Hepatocyte (in vitro differentiated cells and primary cell): ENCODE data around the gene DYNLT1.

- RAMPAGE, long total RNA = no peak
- RRBS = 75% methylated on average over 3 of the region's 17 CpGs
Measured at GRCh38 chr6:158026423-158027190, 44.9 kb downstream of the SYNJ2 start.

DNA sequence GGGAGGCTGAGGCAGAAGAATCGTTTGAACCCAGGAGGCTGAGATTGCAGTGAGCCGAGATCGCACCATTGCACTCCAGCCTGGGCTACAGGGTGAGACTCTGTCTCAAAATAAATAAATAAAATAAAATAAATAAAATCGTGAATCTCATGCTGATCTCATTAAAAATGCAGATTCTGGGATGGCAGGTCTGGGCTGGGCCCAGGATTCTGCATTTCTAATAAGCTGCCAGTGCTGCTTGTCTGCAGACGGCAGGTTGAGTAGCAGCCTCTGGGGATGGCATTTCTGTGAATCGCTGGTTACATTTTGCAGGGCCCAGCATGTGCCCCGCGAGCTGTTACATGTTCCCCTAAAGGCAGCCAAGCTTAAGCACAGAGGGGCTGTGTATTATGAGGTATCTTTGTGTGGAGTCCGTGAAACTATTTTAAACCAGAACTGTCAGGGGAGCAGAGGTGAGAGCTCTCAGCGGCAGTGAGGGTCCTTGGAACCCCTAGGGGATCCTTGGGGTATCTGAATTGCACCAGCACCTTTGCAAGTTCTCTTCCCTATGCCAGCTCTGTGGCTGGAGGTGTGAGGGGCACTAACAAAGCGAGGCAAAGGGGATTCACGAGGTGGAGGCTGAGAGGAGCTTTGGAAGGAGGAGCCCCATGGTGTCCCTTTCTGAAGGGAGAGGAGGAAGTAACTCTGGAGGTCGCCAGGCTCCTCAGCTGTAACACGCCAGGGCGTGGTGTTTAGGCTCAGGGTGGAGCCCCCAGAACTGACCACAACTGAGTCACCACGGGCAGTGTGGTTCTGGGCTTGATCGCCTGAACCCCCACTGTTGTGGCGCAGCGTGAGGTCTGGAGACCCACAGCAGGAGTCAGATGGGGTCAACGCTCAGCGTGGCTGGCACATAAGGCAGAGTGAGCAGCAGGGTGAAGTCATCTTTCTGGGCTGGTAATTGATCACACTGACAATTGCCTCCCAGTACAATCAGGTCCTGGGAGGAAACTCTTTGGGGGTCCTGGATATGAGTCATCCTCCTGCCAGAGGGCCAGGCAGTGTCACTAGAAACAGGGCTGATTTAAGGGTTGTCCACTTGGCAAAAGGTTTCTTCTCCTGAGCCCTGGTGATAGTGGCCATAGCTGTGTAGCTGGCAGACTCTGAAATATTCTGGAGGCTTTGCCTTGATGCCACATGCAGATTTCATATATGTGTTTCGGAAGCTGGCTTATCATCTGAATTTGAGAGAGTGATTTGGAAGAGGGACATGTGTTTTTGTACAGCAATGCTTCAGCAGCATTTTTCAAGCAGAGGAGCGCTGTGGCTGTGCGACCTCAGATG lies 49.6 kb downstream of the SYNJ2 start:
- RAMPAGE, long total RNA = no peak
- RRBS = no CpG with 5 or more reads among the region's 24 CpGs

- RAMPAGE, long total RNA = no peak
- RRBS = 91% methylated on average over 2 of the region's 32 CpGs
Measured at GRCh38 chr6:158043654-158044596, 62.3 kb downstream of the SYNJ2 start.

- RAMPAGE, long total RNA = no peak
- RRBS = no CpG with 5 or more reads among the region's 18 CpGs
Measured at GRCh38 chr6:158077865-158078451, 90.1 kb downstream of the SERAC1 start.

- RAMPAGE, long total RNA = no peak
- RRBS = no CpG with 5 or more reads among the region's 6 CpGs
Measured at GRCh38 chr6:158087464-158087847, 80.6 kb downstream of the SERAC1 start.

GRCh38 chr6:158183516-158183981 lies 15.4 kb downstream of the GTF2H5 start:
- RAMPAGE, long total RNA = no peak
- RRBS = no CpG with 5 or more reads among the region's 13 CpGs

GRCh38 chr6:158279490-158280199 lies 32.6 kb upstream of the TULP4 start:
- RAMPAGE, long total RNA = no peak
- RRBS = no CpG with 5 or more reads among the region's 18 CpGs

GRCh38 chr6:158285227-158286096 lies 26.8 kb upstream of the TULP4 start:
- RAMPAGE, long total RNA = no peak
- RRBS = no CpG with 5 or more reads among the region's 8 CpGs

GRCh38 chr6:158311170-158311771 lies 994 bp upstream of the TULP4 start:
- RAMPAGE, long total RNA = no peak
- RRBS = no CpG with 5 or more reads among the region's 11 CpGs

DNA sequence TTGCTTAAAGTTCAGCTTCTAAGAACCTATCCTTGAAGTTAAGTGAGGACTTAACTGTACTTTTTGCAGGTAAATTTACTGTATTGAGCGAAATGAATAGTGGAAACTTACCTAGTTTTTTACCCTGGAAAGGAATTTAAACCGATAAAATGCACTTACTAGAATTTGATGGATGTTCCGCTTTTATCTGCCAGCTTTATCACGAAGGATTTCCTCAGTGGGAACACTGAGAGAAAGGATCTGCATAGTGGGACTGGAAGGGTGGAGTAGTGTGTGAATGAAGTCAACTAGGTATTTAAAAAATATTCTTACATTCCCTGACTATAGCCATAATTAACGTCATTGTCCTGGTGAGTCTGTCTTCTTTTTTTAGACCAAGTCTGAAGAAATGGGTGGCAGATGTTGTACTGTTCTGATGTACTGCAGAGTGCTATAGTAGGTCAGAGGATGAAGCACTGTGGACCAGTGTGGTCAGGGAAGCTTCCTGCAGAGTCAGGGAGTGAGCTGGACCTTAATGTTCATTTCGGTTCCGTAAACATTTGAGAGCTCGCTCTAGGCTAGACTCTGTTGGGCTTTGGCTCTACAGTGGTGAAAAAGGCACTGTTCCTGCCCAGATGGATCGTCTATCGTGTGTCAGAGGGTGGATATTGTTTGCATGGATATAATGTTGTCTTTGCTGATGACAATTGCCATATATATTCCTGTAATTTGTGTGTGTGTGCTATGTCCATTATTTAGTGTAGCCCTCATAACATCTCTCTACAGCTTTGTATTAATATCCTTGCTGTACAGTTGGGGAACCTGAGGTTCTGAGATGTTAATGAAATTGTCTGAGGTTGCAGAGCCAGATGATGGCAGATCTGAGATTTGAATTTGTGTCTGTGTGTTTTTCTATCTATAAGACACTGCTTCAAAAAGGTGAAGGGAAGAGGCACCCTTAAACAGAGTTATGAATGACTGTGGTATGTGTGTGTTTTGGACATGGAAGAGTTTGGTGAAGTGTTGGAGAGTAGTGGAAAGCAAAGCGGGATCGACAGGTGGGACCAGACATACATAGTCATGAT lies 12.0 kb downstream of the TULP4 start:
- RAMPAGE, long total RNA = no peak
- RRBS = no CpG with 5 or more reads among the region's 12 CpGs

DNA sequence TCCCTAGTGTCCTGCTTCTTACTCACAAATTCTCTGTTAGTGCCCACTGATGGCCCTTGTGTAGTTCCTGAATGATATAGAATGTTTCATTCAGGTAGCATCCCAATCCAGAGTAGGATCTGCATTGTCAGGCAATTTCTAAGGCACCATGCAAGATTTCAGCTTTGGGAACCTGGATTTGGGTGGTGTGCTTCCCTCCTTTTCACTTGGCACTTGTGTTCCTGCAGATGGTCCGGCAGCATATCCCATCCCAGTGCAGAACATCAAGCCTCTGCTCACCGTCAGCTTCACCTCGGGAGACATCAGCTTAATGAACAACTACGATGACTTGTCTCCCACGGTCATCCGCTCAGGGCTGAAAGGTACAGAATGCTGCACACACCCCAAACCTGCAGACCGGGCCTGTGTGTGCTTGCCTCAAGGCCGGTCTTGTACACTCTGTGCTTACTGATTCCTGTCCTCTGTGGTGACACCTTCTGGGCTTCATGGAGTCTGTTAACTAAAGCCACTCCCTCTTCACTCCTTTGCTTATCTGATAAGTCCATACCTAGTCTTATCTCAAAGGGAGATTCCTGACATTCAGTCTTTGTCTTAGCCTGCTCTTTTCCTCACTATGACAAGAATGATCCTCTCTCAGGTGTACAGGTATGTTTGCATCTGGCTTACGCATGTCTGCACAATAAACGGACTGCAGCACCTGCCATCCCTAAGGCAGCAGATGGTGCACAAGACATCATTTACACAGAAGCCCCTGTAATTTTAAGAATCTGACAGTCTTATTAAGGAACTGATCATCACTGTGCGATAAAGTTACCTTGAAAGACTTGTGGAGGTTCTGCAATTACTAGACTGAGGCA lies 107.8 kb upstream of the TMEM181 start:
- RAMPAGE, long total RNA = no peak
- RRBS = no CpG with 5 or more reads among the region's 11 CpGs

GRCh38 chr6:158503733-158504266 lies 56.1 kb upstream of the TMEM181 start:
- RAMPAGE, long total RNA = no peak
- RRBS = no CpG with 5 or more reads among the region's 25 CpGs

DNA sequence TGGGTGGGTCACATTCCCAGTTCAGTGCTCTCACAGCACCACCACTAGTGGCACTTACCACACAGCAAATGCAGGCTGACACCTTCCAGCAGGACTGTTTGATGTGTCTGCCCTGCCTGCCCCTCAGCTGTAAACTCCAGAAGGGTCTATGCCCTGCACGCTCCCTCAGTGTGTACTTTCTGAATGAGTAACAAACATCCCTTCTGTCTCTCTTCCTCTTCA lies 4.0 kb downstream of the DYNLT1 start:
- RAMPAGE, long total RNA = no peak
- RRBS = no CpG with 5 or more reads among the region's 1 CpG

GRCh38 chr6:158644610-158645265 lies at the start of gene DYNLT1:
Gene DYNLT1 (minus strand): TSS chr6:158644743.
- RAMPAGE, long total RNA = start-site peak on the minus strand at chr6:158644731-158644743, 135 and 93 reads in 2 replicates
- RRBS = 2% methylated on average over 36 of the region's 47 CpGs

GRCh38 chr6:158674378-158675064 lies 24.7 kb downstream of the SYTL3 start:
- RAMPAGE, long total RNA = no peak
- RRBS = no CpG with 5 or more reads among the region's 14 CpGs

GRCh38 chr6:158815088-158815767 lies 3.9 kb downstream of the EZR start:
- RAMPAGE, long total RNA = no peak
- RRBS = no CpG with 5 or more reads among the region's 6 CpGs

- RAMPAGE, long total RNA = no peak
- RRBS = no CpG with 5 or more reads among the region's 7 CpGs
Measured at GRCh38 chr6:158854243-158855177, 35.3 kb upstream of the EZR start.

- RAMPAGE, long total RNA = no peak
- RRBS = no CpG with 5 or more reads among the region's 14 CpGs
Measured at GRCh38 chr6:158923808-158924588, 76.0 kb downstream of the RSPH3 start.

GRCh38 chr6:159082320-159082613 lies 37.5 kb upstream of the TAGAP start:
- RAMPAGE, long total RNA = no peak
- RRBS = no CpG with 5 or more reads among the region's 2 CpGs

DNA sequence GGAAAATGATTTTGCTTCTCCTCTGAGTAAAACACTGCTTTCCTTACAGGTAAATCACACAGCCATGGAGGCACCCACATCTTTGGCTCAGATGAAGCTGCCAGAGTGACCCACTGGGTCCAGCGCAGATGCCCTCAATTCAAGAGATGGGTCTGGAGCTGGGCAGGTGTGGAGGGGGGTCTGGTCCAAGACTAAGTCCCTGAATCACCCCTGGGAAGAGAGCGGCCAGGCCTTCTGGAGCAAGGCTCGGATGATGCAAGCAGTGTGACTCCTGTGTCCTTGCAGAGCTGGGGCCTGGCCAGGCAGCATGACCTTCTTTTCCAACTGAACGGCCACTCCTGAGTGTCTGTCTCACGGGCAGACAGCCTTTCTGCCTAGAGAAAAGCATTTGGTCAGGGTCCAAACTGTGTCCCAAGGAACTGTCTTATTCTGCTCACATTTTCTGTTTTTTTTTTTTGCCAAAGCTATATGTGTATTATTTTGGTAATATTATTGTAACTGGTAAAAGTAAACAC lies 42.6 kb upstream of the FNDC1 start:
- RAMPAGE, long total RNA = no peak
- RRBS = no CpG with 5 or more reads among the region's 5 CpGs